ENCODE data around the genes OR14A16, OR2M5 and OR2M3.

- RRBS = no CpG with 5 or more reads among the region's 7 CpGs
These were observed 1.8 kb downstream of the NLRP3 start for GRCh38 chr1:247417718-247418237.

DNA sequence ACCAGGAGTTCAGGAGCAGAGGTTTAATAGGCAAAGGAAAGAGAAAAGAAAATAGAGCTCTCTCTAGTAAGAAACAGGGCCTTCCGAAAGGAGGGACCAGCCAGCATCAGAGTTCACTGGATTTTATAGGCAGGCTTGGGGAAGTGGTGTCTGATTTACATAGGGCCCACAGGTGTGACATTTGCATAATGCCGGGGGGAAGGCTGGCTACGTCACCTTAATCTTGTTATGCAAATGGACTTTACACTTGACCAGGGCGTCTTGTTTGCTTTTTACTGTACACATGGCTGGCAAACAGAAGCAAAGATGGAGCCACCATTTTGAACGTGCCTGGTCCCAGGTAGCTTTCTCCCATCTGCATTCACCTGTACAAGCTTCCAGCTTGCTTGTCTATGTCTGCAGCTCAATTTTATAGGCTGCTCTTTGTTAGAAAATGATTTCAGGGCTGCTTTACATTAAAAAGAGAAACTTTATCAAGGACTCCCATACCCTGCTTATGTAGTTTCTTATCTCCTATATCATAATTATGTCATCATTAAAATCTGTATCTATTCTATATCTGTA lies at the start of gene OR14A16:
Gene OR14A16, minus strand, starts transcription at position 81 of the 564 bp plus-strand sequence.
- RRBS = no CpG with 5 or more reads among the region's 5 CpGs

GRCh38 chr1:247894041-247894541 lies 1.3 kb upstream of the OR2W3 start:
- RRBS = no CpG with 5 or more reads among the region's 21 CpGs

- RRBS = no CpG with 5 or more reads among the region's 2 CpGs
These were observed at the start of gene OR2M5 for GRCh38 chr1:248144881-248145384. Gene OR2M5 (plus strand): TSS chr1:248145148.

DNA sequence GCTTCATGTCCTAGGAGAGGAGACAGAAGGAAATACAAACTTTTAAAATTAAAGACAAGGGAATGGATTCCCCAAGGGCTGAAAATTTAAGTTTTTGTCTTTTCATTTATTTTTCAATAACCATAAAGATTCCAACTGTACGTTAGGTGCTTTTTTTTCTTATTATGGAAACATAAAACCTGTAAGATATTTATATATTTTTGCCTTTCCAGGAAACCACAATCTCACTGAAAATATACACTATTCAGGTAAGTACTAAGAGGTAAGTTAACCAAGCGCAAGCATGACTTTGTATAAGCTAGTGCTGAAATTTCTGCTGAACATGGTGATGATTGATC lies at the start of gene OR2M3:
Gene OR2M3, plus strand, starts transcription at position 212 of the 338 bp plus-strand sequence.
- RRBS = no CpG with 5 or more reads among the region's 2 CpGs

- RRBS = no CpG with 5 or more reads among the region's 36 CpGs
These were observed 13.6 kb downstream of the SH3BP5L start for GRCh38 chr1:248811965-248812693.

GRCh38 chr1:248848924-248850241 lies 9.5 kb downstream of the ZNF692 start:
- RRBS = no CpG with 5 or more reads among the region's 8 CpGs

Measured in iris pigment epithelial cell (primary cell).